SK-N-DZ (cell line): ENCODE measurements around the genes NR3C1, YIPF5 and PRELID2.

RAMPAGE:
- cytosol, long total RNA = no peak
- nucleus, long total RNA = no peak
Observed at GRCh38 chr5:143030618-143031474, 260.7 kb downstream of the ARHGAP26 start.

DNA sequence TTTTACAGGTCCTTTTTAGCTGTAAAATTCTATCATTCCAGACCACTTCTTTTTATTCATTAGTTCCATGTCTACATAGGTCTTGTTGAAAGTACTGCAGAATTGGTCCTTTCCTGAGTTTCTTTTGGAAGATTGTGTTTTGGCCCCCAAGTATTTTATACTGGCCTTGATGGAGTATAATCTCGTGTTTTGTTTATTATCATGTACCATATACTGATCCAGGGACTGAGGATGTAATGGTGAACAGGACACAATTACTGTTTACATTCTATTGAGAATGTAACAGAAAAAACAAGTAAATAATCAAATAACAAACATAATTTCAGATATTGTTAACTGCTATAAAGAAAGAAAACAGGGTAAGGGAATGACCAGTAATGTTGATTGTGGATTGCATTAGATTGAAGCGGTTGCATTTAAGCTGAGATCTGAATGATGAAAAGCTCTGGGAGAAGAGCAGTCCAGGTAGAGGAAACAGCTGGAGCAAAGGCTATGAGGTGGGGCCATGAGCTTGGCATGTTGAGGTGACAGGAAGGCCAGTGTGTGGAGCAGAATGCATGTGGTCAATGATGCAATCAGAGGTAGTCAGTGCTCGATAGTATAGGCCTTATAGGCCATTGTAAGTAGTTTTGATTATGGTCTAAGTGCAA, 270.2 kb downstream of the ARHGAP26 start:
RAMPAGE:
- cytosol, long total RNA = no peak
- nucleus, long total RNA = no peak

DNA sequence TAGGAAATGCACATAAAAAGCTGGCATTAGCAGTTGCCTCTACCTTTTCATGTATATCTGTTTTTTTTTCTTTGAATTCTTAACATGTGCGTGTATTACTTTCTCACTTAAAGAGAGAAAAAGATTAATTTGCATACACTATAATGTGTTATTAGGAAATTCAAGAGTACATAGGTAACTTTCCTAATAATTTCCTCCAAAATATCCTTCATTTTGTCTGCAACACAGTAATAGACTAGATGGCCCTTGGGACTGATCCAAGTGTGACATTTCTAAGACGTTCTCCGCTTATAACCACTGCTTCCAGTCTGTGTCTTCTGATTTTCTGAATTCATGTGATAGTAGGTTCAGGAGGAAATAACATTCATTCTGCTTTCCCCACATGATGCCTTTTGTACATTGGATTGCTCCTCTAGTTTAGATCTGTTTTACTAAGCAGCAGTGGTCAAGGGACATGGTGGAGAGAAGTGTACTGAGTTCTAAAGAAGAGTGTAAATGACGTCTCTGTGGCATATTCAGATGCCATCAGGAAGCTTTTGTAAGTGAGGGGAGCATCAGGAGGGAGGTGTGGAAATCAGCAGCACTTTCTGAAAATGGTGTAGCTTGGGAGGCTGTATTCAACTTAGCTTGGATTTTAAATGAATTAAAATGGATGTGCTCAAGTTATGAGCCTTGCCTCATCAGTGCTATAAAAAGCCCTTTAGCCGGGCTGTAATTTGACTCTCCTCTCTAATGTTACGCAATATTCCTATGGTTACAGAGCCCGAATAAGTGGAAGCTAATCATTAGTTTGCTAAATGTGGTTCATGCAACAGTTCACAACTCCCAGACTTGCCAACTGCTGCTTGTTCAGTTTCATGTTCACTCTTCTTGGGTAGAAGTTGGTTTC, 281.1 kb downstream of the ARHGAP26 start:
RAMPAGE:
- cytosol, long total RNA = no peak
- nucleus, long total RNA = no peak

DNA sequence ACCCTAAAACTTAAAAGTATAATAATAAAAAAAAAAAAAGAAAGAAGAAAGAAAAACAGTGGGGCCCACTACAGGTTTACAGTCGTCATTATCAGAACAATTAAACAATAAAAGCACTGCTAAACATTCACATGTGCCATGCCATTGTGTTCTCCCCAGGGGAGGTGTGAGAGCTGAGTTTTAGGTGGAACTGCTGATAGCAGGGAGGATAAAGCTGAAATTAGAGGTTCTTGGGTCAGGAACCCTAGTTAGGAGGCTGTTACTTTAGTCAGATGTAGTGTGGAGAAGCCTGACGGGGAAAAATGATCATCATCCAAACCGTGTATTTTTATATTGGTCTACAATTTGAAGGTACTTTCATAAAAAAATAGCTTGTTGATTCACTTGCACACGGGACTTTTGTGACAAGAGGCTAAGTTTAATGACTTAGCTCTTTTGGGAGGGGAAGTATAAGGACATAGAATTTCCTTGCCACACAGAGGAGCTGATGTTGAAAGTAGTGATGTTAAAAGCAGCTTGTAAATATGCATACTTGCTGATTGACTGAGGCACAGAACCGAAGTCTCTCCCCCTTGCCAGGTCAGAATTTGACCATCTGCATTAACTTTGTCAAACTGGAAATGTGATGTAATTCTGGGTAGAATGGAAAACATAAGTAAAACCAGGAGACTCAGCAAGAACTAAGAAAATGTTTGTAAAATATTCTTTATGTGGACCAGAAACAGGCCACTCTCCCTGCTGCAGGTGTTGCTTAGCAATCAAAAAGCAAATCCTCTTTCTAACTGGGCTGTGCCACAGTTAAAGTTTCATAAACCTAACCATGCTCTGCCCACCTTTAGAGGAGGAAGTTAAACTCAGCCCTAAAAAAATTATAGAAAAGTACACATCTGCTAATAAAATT, 284.3 kb downstream of the NR3C1 start:
RAMPAGE:
- cytosol, long total RNA = no peak
- nucleus, long total RNA = no peak

GRCh38 chr5:143167708-143168057, 235.8 kb downstream of the NR3C1 start:
RAMPAGE:
- cytosol, long total RNA = no peak
- nucleus, long total RNA = no peak

DNA sequence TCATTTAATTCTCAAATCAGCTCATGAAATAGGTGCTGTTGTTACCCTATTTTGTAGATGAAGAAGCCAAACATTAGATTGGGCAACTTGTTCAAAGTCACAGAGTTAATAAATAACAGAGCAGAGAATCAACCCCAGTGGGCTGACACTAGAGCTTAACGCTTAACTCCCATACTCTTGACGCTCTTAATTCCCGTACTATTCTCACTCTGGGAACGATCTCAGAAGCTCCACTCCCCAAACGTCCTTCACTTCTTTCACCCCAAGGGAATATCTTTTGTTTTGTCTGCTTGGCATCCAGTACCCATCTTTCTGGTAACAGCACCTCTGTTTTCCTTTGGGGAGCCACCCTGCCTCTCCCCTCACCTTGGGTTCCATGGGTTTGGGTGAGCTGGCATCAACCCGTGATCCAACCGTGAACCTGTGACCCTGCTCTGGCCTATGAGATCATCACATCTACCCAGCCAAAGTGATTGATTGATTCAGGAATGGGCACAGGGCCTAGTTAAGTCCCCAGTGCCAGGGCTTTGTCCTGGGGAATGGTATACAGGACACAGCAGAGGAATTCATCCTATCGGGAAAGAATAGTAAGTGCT, 169.2 kb downstream of the NR3C1 start:
RAMPAGE:
- cytosol, long total RNA = no peak
- nucleus, long total RNA = no peak

DNA sequence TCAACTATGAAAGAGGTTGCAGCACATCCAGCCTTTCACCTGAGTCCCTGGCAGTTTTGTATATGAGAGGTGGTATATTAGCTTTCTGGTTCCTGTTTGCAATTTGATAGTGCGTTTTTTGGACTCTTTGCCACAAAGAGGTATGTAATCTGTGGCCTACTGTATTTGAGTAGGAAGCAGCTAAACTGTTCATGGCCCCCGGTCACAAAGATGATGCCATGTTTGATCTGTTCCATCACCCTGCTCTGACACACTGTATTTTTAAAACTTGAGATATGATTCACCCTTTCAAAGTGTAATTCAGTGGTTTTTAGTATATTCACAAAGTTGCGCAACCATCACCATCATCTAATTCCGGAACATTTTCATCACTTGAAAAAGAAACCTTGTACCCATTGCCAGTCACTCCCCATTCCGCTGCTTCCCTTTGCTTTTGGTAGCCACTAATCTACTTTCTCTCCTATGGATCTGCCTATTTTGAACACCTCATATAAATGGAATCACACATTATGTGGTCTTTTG, 141.8 kb downstream of the NR3C1 start:
RAMPAGE:
- cytosol, long total RNA = no peak
- nucleus, long total RNA = no peak

RAMPAGE:
- cytosol, long total RNA = no peak
- nucleus, long total RNA = no peak
Observed at GRCh38 chr5:143403165-143404178, at the start of gene NR3C1. TSS of gene NR3C1 (minus strand) at chr5:143403686.

GRCh38 chr5:143405793-143406021, 2.2 kb upstream of the NR3C1 start:
RAMPAGE:
- cytosol, long total RNA = no peak
- nucleus, long total RNA = no peak

DNA sequence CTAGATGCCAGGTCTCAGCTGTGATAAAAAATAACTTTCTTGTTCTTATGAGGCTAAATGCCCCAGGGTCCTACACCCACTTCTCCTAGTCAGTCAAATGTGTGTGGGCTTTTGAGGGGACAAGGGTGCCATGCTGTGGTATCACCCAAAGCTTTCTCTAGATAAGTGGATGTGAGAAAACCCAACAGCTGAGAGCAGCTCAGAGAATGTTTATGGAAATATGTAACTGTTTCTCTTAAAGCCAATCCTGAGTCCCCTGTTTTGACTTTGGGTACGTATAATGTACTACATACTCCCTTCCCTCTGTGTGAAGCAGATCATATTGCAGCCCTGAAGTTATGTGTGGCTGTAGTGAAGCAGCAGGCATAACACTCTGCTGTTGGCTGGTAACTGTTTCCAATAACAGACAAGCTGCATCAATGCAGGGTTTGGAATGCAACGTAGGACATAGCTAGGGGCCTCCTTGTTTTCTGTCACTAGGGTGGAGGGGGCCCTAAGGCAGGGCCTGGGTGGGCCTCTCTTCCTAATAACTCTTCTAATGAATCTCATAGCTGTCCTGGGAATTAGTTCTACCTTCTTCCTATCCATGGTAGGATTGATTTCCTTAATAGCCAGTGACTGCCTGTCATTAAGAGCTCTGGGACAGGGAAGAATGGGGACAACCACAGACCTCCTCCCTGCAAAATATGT, 129.8 kb upstream of the HMHB1 start:
RAMPAGE:
- cytosol, long total RNA = no peak
- nucleus, long total RNA = no peak

DNA sequence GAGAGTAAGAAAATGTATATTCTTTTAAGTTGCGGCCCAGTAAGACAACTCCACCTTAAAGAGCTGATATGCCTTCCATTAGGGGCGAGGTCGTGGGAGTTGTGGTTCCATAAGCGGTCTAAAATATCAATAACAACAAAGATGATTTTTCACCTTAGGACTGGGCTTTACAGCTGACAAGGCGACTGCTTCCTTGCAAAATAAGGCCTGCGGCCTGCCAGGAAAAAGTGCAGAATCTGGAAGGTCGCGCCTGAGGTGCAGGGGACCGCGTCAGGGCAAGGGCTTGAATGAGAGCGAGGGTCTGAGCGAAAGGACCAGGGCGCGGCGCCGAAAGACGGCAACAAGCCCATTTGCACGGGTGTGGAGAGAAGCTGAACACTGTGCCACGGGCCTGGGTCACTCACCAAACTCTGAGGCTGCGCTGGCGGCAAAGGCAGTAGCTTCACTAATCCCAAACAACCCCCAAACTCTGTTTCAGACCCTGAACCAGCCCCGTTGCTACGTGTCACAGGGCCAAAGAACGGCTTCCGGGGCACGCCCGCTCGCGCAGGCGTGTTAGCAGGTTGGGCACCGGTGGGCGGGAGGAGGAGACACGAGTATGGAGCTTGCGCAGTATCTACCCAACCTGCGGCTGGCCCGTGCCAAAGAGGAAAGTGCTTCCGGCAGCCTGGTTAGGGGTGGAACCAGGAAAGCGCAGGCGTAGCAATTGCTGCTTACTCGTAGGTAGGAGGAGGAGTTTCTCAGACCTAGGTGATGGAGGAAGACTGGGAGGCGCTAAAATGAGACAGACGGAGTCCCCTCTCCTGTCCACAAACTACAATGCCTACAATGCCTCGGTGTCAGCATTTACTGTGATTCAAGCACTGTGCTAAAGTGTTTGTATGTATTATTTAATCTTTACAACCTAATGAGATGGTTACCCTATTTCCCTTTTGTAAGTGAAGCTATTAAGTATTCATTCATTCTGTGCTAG, at the start of gene YIPF5:
YIPF5 (minus strand) TSS at position 529 of the 973 bp plus-strand sequence.
RAMPAGE:
- cytosol, long total RNA = start-site peak on the minus strand centred at position 502 of the sequence, 65 bp wide, 499 and 788 reads in 2 replicates
- nucleus, long total RNA = start-site peak on the minus strand centred at position 493 of the sequence, 23 bp wide, 89 and 46 reads in 2 replicates

GRCh38 chr5:145218180-145218438, 617.0 kb downstream of the PRELID2 start:
RAMPAGE:
- cytosol, long total RNA = no peak
- nucleus, long total RNA = no peak

DNA sequence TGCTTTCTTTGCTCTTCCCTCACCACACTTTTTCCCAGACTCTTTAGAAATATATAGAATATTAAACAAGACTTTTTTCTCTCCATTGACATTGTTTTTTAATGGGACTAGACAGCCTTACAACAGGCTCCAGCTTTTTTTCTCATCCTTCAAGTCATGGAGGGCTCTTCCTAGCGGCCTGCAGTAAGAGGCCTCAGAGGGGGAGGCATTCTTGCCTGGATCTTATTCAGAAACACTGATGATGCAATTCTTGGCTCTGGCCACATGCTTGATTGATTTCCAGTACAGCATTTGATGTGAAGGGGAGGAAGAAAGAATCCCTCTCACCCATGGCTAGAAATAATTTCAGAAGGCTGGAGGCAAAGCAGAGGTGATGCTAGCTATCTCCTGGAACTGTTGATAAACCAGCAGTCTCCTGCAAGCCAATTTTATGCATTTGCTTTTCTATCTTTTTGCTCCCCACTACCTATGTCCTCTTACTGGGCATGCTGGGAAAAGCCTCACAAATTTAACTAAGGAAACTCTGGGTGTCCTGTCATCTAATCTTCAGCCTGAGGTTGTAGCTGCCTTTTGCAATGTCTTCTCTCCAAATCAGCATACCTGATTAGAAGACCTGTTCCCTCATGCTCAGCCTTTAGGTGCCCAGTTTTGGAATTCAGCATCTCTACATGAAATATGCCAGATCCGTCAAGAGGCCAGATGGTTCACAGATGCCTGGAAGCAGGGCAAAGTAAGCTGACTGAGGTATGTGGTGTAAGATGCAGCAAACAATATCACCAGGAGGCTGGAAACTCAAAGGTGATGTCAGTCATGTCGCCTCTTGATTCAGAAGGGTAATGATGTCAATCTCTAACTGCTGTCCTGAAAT, 324.6 kb downstream of the PRELID2 start:
RAMPAGE:
- cytosol, long total RNA = no peak
- nucleus, long total RNA = no peak

DNA sequence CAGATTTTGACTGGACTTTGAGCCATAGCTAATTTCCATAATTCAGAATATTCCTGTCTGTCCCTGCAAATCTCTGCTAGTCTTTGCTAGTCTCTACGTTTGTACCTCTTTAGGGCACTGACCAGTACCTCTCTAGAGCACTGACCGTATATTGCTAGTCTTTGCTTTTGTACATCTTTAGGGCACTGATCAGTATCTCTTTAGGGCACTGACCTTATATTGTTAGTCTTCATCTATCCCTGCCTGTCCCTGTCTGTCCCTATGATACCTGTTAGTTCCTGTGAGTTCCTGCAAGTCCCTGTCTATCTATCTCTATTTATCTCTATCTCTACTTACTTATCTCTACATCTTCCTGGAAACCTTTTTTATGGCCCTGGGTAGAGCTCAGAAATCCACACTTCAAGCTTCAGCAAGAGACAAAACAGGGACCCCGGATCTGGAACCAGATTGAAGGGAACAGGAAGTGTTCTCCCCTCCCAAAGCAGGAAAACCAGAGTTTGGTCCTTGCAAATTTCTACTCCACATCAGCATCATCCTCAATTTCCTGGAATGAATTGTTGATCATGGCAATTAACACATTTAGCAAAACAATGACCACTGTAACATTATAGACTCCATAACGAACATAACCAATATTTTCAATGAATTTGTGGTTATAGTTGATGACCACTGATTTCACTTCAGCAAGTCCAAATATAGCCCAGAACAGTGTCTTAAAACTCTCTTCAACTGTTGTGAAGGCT, 107.0 kb downstream of the PRELID2 start:
RAMPAGE:
- cytosol, long total RNA = no peak
- nucleus, long total RNA = no peak

DNA sequence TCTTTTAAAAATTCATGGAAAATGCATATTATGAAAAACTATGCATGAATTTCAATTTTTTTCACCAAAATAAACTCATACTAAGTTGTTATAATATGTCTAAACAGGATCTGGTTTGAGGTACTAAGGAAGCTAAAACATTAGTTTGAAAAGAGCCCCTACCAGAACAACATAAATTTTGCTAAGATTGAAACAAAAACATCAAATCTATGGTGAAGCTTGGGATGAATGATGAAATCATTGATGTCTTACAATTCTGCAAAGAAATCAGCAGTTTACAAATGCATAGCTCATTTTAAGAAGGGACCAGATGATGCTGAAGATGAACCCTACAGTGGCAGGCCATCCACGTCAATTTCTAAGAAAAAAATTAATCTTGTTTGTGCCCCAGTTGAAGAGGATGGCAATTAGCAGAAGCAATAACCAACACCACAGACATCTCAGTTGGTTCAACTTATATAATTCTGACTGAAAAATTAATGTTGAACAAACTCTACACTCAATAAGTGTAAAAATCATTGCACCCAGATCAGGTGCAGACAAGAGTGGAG, 80.6 kb downstream of the PRELID2 start:
RAMPAGE:
- cytosol, long total RNA = no peak
- nucleus, long total RNA = no peak

RAMPAGE:
- cytosol, long total RNA = no peak
- nucleus, long total RNA = no peak
Observed at GRCh38 chr5:145835000-145835861, at the start of gene PRELID2. TSS of gene PRELID2 (minus strand) at chr5:145835342.

GRCh38 chr5:145973658-145974610, 37.6 kb downstream of the SH3RF2 start:
RAMPAGE:
- cytosol, long total RNA = no peak
- nucleus, long total RNA = no peak

RAMPAGE:
- cytosol, long total RNA = no peak
- nucleus, long total RNA = no peak
Observed at GRCh38 chr5:146040607-146041084, 64.7 kb downstream of the PLAC8L1 start.

GRCh38 chr5:146285985-146286697, 52.5 kb upstream of the POU4F3 start:
RAMPAGE:
- cytosol, long total RNA = no peak
- nucleus, long total RNA = no peak

DNA sequence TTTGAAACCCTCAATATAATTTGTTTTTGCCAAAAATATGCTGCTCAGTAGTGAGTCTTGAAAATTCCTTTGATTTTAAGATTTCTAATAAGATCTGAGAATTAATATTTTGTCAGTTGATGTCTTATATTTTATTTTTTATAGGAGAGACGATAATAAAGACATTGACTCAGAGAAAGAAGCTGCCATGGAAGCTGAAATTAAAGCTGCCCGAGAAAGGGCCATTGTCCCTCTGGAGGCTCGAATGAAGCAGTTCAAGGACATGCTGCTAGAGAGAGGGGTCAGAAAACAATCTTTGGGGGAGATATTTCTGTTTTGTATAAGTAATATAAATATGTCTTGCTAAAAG, 33.6 kb downstream of the GPR151 start:
RAMPAGE:
- cytosol, long total RNA = no peak
- nucleus, long total RNA = no peak